GM23248 (cell line): ENCODE measurements around a stretch of chr10.

GRCh38 chr10:95266514-95267291 is 24.1 kb downstream of the PDLIM1 start:
- RAMPAGE, long total RNA: no peak

- RAMPAGE, long total RNA: no peak
These were observed 4.9 kb upstream of the PDLIM1 start for GRCh38 chr10:95295791-95296016.

DNA sequence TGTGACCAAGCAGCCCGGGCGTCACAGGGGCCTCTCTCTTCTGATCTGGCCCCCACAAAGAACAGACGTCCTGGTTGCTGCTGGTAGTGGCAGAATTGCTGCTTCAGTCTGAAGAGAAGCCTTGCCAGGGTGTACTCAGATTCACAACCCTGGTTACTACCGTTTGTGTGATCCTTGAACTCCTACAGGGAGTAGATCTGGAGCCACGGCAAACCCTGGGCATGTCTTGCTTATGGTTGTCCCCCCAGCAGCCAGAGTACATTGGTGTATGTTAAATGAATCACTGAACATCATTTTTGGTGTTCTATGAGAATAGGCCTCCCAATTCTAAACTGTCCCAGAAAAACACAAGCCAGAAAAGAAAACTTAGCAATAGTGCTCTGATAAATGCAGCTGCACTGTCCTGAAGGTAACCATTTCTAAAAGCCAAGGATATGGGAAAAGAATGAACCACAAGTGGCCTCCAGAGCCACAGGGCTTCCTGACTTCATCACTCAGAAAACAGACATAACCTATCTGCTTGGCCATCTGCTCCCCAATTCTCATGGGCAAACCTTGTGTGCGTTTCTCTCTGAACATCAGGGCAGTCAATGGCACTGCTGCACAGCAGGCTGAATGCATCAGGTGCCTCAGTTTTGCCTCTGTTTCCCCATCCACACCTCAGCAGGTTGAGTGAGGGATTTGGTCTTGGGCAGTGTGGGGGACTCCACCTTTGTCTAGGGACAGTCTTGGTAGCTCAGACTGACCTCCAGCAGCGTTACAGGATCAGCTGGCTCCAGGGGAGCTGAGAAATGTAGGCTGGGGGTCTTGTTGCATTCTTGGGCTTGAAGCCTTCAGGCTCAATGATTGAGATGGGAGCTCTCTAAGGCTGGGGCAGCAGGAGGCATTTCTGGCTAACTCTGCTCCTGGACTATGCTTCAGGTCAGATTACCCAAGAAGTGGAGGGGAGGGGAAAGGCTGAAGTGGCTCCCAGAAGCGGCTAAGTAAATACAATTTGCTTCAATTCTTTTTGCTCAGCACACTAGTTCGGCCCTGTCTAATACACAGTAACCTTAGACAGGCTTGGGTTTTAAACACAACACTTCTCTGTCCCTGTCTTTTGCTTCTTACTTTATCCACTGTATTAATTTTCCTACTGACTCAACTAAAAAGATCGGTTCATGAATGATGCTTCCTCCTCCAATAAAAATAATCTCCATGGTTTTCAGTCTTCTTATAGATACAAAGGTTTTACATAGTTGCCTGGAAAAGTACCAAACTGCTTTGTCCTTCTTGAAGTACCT is 23.5 kb upstream of the PDLIM1 start:
- RAMPAGE, long total RNA: no peak

GRCh38 chr10:95327325-95327878 is 36.6 kb upstream of the PDLIM1 start:
- RAMPAGE, long total RNA: no peak

GRCh38 chr10:95404760-95405387 is 114.1 kb upstream of the PDLIM1 start:
- RAMPAGE, long total RNA: no peak

GRCh38 chr10:95430381-95430813 is 130.8 kb downstream of the SORBS1 start:
- RAMPAGE, long total RNA: no peak

DNA sequence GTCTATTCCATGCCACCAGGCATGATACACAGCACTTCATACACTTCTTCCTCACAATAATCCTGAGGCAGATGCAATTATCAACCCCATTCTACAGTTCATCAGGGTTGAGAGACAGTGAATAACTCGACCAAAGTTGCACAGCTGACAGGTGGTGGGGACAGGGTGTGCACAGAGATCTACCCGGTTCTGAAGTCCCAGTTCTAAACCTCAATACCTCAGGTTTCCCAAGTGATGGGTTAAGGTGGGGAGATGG is 129.7 kb downstream of the SORBS1 start:
- RAMPAGE, long total RNA: no peak

DNA sequence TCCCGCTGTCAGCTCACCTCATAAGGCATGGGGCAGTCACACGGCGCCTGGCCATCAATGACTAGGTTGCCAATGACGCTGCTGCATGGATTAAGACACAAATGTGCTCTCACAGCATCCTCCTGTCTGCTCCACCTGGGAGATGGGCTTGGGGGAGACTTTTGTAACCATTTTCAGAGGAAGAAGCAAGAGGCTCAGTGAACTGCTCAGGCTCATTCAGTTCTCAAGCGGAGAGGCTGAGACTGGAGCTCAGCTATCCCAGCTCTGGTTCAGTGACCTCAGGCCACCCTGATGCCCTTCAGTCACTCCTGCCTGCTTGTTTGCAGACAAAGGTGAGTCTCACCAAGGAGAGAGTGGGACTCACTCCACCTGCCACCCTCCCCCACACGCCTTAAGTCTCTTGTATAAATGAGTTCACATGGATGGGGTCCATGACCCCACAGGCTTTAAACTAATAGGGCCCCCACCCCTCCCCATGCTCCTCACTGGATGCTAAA is 125.3 kb downstream of the SORBS1 start:
- RAMPAGE, long total RNA: no peak

- RAMPAGE, long total RNA: no peak
These were observed 103.8 kb downstream of the SORBS1 start for GRCh38 chr10:95457230-95457943.

GRCh38 chr10:95501395-95502379 is 59.5 kb downstream of the SORBS1 start:
- RAMPAGE, long total RNA: no peak

DNA sequence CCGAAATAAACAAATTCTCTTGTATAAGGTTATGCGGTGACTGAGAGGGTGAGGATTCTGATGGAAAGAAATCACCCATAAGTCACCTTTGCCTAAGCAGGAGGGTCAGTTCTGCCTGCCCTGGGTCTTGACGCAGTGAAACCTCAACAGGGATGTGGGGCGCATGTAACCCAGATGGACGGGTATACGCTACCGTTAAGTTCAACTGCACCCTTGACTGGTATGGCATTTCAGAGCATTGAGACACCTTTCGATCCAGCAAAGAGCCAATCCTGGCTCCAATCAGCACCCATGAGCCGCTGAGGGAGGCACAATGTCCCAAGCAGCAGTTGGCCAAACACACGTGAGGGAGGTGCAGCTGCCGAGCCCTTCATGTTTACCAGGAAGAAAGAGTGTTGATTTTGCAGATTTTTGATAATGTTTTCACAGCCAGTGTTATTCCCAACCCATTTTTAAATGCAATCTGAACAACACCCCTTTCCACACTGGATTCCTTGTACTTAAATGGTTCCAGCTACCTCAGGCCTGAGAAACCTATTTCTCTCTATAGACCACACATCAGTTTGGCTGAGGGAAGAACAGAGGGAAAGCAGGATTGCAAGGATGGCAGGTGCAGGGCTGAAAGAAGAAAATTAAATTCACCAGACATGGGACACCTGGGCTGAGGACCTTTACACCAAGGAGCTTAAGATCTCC is 48.0 kb downstream of the SORBS1 start:
- RAMPAGE, long total RNA: no peak

DNA sequence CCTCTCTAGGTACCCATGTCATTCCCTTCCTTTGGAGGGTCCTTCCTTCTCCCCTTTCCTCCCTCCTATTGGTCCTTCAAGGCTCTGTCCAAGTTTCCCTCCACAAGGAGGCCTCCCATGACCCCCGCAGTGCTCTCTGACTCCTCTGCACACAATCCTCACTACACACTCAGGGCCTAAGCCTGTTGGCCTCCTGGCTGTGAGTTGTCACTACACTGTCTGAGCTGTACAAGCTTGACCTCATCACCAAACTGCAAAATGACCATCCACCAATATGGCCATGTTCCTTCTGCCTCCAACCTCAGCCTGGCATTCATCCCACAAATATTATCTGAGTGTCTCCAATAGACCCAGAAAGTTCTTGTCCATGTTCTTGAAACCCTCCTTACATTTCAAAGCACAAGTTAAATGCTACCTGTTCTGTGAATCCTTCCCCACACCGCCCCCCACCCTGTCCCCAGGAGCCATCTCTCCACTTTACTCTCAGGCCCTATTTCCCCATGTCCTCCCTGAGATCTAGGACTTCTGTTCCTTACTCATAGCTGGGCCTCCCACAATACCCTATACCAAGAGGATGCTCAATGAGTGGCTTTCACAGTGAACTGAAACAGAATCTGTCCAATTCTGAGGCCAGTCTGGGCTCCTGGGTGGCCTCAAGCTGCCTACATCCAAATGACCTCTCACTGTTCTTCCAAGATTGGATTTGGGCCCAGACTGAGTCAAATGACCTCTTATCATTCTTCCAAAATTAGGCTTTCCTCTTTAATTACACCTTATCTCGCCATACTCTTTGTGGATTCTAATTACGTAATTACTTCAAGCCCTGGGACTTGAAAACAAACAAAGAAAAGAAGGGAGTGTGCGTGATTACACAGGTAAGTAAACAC is 19.2 kb downstream of the SORBS1 start:
- RAMPAGE, long total RNA: no peak

DNA sequence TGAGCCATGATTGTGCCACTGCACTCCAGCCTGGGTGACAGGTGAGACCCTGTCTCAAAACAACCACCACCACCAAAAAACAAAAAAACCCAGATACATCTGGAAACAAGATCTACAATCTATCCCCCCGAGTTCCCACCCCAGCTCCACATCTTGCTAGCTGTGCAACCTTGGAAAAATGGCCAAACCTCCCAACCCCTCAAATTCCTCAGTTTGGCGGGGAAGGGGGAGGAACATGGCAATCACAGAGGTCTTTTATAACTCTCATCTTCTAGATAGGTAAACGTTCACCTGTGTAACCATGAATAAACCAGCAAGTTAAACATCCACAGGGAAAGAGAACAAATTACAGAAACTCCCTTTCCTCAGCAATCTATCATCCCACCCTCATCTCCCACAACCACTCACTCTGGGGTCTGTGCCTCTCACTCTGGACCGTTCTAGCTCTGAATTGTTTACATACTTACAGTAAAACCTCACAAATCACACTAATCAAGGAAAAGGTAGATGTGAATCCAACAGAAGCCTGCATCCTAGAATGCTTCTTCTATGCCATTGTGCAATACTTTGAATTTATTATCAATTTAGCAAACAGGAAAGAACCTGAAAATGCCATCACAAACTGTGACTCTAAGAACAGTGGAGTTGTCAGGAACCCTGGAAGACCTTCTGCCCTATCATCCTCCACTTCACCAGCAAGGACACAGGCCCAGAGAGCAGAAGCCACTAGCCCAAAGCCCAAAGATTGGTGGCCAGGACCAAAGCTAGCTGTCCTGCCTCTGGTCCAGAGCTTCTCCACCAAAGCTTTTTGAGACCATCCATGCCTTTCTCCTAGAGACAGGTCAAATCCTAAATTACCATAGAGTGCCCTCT is 2.7 kb downstream of the SORBS1 start:
- RAMPAGE, long total RNA: no peak

GRCh38 chr10:95561478-95561887 is 312 bp upstream of the SORBS1 start:
- RAMPAGE, long total RNA: no peak

DNA sequence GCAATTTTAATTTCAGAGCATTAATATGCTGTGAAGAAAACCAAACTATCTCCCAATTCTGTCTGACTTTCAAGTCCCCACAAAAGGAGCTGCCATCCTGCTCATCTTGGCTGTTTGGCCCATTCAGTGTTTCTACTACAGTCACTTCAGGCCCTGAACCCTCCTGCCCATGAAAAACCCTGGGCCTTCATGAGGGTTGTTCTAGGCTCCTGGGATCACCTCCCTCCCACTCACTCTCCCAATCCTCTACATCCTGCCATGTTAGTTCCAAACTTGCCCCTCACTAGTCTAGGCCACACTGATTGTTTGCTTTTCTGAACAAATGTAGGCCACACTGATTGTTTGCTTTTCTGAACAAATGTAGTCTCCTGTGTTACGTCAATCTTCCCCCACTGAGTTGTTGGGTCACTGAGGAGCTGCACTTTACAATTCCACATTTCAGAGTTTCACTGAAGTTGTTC is 5.2 kb upstream of the ALDH18A1 start:
- RAMPAGE, long total RNA: no peak

GRCh38 chr10:95728591-95728907 is 27.4 kb upstream of the ENTPD1 start:
- RAMPAGE, long total RNA: no peak

DNA sequence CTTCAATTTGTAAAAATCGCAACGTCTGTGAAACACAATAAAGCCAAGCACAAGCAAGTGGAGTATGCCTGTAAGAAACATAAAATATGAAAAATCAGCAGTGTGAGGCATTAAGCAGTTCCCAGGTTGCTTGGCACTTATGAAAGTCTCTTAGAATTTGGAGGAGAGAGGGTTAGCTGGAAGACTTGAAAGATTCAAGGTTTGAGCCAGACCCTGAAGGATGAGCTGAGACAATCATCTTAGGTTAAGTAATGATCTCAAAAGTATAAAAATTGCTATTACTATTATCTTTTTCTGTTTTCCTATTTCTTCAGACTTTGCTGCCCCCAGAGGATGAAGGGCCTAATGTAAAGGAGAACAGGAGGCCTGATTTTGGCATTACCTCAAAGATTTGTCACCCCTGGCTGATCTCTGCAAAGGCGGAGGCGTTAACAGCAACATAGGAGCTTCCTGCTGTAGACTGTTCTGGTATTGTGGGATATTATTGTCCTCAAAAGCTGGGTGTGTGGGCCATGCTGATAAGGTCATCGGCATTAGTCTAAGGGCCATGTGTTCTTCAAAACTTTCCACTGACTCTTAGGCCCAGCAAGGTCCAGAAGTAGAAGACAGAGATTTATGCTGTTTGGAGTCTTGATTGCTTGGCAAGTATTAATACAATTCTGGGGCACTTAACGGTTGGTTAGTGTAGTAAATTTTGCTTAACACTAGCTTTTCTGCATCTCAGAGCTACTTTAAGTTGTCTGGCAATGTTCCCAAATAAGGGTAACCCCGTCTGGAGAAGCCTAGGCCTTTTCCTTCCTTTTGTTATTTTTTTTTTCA is 14.2 kb upstream of the ENTPD1 start:
- RAMPAGE, long total RNA: no peak

DNA sequence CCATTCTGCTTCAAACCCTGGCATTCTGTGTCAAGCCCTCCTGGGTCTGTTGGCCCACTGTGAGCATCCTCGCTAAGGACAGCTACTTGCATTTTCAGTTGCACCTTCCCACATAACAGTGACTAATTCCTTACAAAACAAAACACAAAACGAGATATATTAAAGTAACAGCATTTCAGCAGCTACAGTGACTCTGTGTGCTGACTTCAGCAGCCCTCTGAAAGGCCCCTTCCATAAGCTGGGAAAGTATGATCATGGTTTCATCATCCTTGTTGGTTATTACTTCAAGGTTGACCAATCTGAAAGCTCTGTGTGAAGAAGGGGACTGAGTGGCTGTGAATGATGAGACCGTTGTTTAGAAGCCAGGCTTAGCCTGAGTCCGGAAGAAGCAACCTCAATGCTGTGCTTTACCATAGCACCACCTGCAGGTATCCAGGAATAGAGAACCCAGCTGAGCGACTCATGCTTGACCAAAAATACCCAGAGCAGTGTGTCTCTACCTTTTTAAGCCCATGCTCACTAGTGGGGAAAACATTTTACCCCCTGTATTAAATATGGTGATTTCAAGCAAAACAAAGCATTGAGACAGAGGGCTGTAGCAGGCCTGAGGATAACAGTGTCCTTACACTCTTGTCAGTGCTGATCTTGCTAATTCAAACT is 42.7 kb upstream of the CC2D2B start:
- RAMPAGE, long total RNA: no peak

- RAMPAGE, long total RNA: no peak
These were observed 5.1 kb downstream of the BLNK start for GRCh38 chr10:96266126-96266889.

- RAMPAGE, long total RNA: no peak
These were observed 22.1 kb upstream of the OPALIN start for GRCh38 chr10:96380873-96381292.